ENCODE measurements around the genes FBLN2 and TMEM43.

- PRO-cap, result no peak
Measured at GRCh38 chr3:13072139-13072916, 901 bp downstream of the IQSEC1 start.

- PRO-cap, result no peak
Measured at GRCh38 chr3:13087816-13088648, 14.8 kb upstream of the IQSEC1 start.

DNA sequence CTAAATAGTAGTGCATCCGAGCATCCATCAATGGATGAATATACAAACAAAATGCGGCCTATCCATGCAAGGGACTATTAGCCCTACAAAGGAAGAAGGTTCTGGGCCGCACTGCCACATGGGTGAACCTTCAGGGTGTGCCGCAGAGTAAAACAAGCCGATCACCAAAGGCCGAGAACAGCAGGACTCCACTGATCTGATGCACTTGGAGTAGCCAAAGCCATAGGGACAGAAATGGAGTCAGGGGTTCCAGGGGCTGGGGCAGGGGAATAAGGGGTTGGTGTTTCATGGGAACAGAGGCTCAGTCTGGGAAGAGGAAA is 172.8 kb upstream of the IQSEC1 start:
- PRO-cap, result no peak

- PRO-cap, result no peak
Measured at GRCh38 chr3:13346434-13346962, 73.6 kb downstream of the NUP210 start.

DNA sequence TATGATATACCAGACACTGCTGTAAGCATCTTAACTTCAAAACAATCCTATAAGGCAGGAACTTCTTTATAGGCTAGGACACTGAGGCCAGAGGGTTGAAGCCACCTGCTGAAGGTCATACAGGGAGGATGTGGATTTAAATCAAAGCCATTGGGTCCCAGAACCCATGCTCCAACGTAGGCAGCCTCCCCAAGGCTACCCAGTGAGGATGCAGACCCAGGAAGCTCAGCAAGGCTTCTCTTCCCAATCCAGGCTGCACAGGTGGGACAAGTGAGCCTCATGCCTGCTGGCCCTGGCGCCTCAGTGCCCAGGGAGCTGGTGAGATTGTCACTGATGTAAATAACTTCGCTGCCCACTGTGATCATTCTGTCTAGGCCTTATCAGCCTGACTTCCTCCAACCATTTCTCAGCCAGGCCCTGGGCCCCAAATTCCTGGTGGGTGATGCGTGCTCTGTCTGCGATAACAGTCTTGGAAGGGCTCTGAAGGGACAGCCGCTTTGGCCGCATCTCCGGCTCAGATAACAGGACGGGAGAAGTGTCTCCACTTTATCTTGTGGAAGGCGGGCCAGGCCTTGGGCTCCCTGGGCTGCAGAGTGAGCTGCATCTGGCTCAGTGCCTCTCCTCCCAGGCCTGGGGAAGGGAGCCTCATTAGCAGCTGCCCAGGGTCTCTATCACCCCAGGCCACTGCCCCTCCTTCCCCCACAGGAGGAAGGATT is 2.3 kb upstream of the FBLN2 start:
- PRO-cap, result no peak

DNA sequence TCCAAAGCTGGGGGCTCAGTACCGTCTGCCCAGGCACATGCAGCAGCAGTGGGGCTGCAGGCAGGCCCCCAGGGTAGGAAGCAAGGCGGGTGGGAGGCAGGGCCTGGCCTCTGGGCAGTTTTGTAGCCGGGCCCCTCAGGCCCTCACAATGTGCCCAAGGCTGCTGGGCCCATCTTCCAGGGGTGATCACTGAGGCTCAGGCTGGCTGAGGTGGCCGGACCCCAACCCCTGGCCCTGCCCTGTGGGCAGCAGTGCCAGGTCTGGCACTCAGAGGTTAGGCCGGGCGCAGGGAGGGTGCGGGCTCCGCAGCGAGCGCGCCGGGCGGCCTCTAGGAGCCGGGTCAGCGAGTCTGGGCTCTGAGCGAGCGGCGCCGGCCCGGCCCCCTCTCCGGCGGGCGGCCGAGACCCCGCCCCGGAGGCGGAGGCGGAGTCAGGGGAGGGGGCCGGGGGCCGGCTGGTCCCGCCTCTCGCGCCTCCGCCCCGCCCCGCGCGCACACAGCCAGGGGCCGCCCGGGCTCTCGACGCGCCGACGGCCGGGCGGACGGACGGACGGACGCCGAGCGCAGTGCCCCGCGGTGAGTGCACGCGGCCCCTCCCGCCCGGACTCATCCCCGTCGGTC is at the start of gene FBLN2:
Gene FBLN2 (plus strand): TSS at position 491 of the 619 bp plus-strand sequence.
- PRO-cap, result bidirectional peak, plus-strand start at position 491 of the sequence, minus-strand start at position 330 of the sequence

DNA sequence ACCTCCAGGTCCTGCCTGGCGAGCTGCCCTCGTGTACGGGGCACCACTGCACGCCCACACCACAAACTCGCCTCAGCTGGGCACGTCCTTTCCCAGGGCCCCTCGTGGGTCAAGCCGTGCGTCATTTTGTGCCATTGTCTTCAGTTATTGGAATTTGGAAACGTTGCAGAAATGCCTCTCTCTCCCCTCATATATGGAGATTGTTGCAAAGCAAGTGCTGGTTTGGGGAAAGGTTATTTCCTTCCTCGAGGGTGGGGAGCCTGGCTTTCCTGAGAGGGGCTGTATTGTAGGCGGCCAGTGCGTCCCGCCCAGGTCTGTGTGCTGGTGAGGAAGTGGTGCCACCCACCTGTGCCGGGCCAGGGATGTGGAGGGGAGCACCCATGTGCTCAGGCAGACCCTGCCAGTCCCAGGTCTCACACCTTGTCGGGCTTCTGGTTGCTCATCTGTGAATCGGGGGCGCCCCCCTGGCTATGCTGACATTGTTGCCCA is 4.6 kb downstream of the FBLN2 start:
- PRO-cap, result no peak

- PRO-cap, result no peak
Measured at GRCh38 chr3:13557419-13557949, 8.6 kb downstream of the FBLN2 start.

- PRO-cap, result no peak
Measured at GRCh38 chr3:13654843-13655179, 105.9 kb downstream of the FBLN2 start.

DNA sequence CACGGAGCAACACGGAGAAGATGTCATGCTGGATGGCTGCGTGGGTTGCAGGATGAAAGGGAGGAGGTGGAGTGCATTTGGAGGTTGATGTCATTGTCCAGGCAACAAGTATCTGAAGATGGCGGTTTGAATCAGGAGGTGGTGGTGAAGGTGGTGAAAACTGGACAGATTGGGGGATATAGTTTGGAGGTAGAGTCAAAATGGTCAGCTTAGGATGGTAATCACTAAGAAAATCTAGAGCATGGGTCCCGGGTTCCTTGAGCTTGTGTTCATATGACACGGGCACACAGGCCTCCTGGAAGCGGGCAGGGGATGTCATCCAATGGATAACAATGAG is 13.1 kb downstream of the WNT7A start:
- PRO-cap, result no peak

- PRO-cap, result no peak
Measured at GRCh38 chr3:14046878-14047412, 77.7 kb downstream of the CHCHD4 start.

- PRO-cap, result bidirectional peak, plus-strand start at chr3:14125133, minus-strand start at chr3:14124870
Measured at GRCh38 chr3:14124901-14125482, at the start of gene TMEM43. Gene TMEM43, plus strand, starts transcription at chr3:14125052.

DNA sequence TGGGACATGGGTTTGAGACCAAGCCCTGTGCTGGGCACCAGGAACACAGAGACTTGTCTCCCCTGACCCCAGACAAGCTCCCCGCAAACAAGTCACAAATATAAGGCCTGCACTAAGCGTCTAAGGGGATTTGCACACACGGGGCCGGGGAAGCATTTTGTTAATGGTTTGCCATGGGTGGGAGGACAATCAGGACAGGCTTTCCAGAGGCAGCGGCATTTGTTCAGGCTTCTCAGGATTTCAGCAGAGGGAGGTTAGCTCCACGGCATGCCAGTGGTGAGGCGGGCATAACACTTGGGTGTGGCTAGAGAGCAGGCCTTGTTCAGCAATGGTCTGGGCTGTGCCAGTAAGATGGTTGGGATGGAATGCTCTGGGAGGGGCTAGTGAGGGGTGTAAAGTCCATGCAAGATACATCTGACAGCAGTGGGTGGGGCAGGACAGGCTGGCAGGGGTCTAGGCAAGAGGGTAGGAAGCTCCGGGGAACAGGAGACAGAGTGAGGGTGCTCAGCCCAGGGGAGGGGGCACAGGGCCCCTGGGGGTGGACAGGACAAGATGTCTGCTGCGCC is 8.3 kb downstream of the TMEM43 start:
- PRO-cap, result no peak

DNA sequence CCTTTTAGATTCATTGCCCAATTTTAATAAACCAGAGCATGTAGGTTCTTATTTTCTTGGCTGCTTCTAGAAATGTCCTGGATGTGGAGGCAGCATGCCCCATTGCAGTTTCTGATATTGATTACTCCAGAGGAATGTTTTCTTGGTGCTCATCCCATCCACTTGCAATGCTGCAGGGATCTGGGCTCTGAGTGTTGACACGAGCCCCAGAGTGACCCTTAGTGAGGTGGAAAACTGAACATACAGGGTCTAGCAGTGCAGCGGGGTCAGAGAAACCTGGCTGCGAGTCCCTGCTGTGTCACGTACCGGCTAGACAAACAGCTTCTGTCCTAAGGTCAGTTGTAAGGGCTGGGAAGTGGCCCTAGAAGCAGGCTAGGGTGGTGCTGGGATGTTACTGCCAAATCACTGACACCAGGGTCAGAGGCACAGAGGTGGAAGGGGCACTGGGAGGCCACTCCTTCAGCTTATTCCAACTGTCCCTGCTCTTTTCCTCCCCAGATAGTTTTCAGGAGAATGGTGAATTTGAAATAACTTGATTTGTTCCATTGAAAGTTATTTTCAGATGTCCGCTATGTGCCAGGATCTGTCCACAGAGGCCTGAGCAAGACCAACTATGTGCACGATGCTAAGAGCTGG is 23.7 kb downstream of the LSM3 start:
- PRO-cap, result no peak

- PRO-cap, result no peak
Measured at GRCh38 chr3:14235804-14236487, 57.3 kb downstream of the LSM3 start.

DNA sequence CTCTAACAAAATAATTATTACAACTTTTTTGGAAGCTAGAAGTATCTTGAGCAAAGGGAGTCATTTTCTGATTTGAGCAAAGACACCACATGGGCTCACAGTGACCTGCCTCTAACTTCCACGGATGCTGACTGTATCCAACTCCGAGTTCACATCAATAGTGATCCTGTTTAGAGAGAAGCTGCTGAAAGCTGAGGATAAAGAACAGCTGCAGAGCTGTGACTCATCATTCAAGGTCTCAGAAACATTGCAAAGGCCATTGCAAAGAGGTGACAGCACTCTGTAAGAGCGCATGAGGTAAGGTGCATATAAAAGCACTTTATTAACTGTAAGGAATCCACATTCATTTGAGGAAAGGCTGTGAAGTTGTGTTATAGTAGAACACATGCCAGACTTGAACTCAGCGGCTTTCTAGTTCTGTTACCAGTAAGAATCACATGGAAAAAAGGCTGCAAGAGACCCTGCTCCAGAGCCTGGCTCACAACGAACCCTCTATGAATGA is 111.0 kb downstream of the LSM3 start:
- PRO-cap, result bidirectional peak, plus-strand start at position 259 of the sequence, minus-strand start at position 162 of the sequence

DNA sequence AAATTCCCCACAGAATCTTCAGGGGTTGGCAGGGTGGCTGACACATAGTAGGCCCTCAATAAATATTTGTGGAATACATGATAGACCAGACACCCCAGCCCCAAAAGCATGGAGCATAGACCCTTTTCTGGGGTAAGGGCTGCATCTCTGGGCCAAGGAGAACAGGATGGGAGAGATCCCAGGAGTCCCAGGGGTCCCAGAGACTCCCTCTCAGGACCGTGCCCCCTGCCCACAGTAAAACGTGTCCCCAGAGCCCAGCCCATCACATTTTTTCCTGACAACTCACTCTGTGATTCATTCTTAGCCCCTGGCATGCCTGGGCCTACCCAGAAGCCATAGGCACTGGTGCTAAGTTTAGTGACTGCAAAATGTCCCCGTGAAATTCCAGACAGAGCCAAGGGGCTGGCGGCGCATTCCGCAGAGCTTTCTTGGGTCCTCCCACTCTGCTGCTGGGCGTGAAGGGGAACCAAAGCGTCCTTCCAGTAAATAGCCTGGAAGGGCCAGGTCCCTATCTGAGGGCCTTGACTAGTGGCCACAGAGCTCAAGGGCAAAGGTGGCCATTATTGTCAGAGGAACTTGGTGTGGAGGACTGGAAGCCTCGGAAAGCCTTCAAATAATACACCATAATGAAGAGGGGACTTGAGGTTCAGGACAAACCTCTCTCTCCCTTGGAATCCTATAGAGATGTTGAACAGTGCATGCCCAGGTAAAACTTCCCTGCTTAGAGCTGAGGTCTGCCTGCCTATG is 77.8 kb upstream of the SLC6A6 start:
- PRO-cap, result no peak

GRCh38 chr3:14366194-14366760 is 36.1 kb upstream of the SLC6A6 start:
- PRO-cap, result no peak

GRCh38 chr3:14371660-14372264 is 30.6 kb upstream of the SLC6A6 start:
- PRO-cap, result no peak

GRCh38 chr3:14434118-14435276 is 32.1 kb downstream of the SLC6A6 start:
- PRO-cap, result no peak

Measured in neuron (in vitro differentiated cells).